ENCODE data around the genes SPARCL1, IBSP, PPM1K and HERC6.

DNA sequence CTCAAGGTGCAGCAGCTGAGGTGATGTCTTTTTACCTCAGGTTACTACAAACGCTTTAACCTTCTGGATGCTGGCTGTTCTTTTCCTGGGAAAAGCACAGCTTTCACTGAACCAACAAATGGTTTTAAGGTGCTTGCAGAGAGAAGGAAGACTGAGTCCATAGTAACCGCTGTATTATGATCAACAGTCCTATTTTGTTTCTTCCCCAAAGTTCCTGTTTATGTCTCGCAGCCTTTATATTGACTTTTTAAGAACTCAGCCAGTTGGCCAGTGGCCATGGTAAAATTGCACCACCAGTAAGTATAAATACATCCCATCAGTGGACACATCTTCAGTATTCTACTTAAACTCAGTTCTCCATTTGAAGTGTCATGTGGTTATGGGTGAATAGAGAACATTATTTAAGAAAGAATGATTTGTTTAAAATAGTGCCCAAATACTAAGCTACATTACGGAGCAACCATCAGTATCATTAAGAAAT is 286.9 kb downstream of the ARHGAP24 start:
- PRO-cap, 5 experiments = no peak in any of the 5 experiments
- RAMPAGE, long total RNA, 2 experiments = no peak in any of the 2 experiments
- RRBS = no CpG with 5 or more reads among the region's 4 CpGs

- PRO-cap, 5 experiments = no peak in any of the 5 experiments
- RAMPAGE, long total RNA, 2 experiments = no peak in any of the 2 experiments
- RRBS = no CpG with 5 or more reads among the region's 6 CpGs
These were observed 303.5 kb downstream of the ARHGAP24 start for GRCh38 chr4:85778150-85779213.

DNA sequence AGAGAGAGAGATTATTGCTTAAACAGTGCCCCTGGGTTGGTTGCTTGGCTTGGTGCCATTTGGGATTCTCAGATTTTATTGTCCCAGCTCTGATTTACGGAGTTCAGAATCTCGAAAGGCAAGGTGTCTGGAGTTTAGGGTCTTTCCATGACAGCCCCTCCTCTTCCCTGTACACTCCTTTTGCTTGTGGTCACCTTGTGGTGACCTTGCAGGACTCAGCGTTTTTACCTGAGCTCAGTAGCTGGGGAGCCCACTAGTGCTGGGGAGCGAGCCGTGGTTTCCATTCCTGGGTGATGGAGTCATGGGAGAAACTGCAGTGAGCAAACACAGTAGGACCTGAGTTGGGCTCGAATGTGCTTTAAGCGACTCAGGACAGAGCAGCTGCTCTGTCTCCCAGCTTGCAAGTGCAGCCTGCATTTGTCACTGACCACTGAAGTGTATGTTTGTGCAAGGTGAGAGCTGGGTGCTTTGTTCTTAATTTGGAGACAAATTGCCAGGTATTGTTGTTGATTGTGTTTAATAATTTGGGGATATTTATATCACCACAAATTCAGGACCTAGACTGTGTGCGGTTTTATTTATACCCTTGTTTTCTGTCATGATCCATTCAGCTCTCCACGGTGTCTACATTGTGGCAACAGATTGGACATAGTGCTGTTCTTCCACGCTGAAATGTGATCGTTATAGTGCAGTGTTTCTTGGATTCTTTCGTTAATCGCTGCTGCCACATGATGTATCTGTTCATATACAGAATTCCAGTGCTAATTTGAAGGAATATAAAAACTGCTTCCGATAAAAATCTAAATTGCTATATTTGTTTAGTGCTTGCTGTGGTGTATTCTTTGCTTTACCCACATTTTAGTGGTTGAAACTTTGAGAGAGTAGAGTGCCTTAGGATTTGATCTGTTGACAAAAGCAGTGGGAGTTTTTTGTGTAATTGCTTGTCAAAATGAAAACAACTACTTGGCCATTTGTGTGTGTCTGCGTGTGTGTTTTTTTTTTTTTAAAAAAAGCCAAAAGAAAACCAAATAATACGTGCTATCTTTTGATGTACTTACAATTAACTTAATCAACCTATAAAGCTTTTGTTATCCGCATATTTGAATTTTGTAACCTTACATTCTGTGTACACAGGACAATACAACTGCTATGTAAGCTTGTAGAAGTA is 353.0 kb downstream of the ARHGAP24 start:
- PRO-cap, 5 experiments = peak in 2 of 5 experiments; most common plus-strand start position 361 of the sequence (in 2); most common minus-strand start position 295 of the sequence (in 1)
- RAMPAGE, long total RNA, 2 experiments = no peak in any of the 2 experiments
- RRBS = no CpG with 5 or more reads among the region's 17 CpGs

- PRO-cap, 5 experiments = no peak in any of the 5 experiments
- RAMPAGE, long total RNA, 2 experiments = no peak in any of the 2 experiments
- RRBS = no CpG with 5 or more reads among the region's 6 CpGs
These were observed 428.7 kb downstream of the MAPK10 start for GRCh38 chr4:85931111-85931563.

DNA sequence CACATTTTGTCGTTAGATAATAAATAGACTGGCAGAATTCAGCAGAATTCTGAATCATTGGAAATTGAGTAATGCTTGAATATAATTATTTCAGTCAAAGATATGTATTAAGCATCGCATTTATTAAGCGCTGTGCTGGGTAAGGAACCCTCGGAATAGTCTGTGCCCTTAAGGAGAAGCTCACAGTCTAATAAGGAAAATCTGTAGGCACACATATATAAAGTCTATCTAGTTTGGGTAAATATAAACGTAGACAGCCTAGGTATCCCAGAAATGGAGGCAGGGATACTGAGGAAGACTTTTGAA is 100.0 kb downstream of the AFF1 start:
- PRO-cap, 5 experiments = no peak in any of the 5 experiments
- RAMPAGE, long total RNA, 2 experiments = no peak in any of the 2 experiments
- RRBS = no CpG with 5 or more reads among the region's 5 CpGs

GRCh38 chr4:87055225-87056186 is 120.7 kb downstream of the AFF1 start:
- PRO-cap, 5 experiments = no peak in any of the 5 experiments
- RAMPAGE, long total RNA, 2 experiments = no peak in any of the 2 experiments
- RRBS = no CpG with 5 or more reads among the region's 3 CpGs

DNA sequence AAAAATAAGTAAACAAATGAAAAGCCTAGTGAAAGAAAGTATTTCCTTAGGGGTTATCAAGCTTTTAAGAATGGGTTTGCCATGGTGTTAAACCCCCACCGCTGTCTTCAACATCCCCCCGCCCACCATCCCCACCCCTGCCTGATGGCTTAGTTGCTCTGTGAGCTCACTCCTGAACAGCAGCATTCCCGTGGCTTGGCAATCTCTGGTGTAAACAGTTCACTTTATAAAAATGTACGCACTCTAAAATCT is 122.9 kb downstream of the AFF1 start:
- PRO-cap, 5 experiments = no peak in any of the 5 experiments
- RAMPAGE, long total RNA, 2 experiments = no peak in any of the 2 experiments
- RRBS = no CpG with 5 or more reads among the region's 4 CpGs

DNA sequence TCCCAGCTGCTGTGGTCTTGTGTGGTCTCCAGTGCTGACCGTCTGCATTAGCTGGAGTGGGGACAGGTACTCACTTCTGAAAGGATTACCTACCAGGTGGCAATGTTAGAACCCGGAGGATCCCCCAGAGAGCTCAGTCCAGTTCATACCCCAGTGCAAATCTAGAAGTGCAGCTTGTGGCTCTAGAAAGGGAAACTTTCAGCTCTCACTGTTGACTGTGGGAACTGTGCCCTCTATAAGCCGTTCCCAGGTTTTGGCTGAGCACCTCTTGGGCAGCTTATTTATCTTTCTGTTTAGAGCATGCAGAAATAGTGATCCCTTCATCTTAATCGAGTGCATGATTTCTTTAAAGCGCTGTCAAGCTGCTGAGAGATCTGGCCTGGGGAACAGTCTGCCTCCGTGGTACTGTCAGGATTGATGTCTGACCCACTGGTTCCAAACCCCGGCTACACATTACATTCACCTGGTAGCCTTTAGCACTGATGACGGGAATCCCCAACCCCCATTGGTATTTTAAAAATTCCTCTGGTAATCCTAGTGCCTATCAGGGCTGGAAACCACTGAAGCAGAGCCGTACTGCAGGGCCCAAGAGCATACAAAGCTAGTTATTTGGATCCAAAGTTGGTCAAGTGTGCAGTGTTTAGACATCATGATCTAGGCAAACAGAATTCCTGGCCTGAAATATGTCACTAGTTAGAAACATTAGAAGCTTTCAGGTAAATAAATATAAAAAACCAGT is 103.3 kb downstream of the KLHL8 start:
- PRO-cap, 5 experiments = no peak in any of the 5 experiments
- RAMPAGE, long total RNA, 2 experiments = no peak in any of the 2 experiments
- RRBS = no CpG with 5 or more reads among the region's 9 CpGs

DNA sequence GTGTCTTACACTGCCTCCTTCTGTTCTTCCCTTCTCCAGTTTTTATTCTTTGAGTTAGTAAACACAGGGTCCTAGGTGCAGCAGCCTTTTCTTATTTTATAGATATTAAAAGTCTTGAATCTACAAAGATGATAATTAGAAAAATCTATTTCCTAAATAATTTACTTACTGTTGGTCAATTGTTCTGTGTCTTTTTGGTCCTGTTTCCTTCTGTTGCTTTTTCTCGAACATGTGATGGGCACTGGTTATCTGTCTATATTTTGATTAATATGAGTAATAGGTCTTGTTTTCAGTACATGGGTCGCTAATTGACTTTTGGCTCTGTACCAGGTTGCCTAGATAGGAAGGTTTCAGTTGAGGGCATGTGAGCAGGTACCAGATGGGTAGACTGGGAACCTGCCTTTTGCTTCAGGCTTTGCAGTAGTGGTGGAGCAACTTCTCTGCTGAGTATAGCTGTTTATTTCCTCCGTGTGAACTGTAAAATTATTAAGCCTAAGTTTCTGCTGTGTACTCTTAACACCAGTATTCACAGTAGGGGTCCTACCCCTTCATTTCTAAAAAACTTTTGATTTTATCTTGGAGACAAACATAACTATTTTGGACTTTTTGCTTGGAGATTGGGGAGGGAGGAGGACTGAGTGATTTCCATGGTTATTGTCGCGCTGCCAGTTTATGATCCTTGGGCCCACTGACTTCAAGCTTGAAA is 1.3 kb downstream of the NUDT9 start:
- PRO-cap, 5 experiments = peak in 1 of 5 experiments; most common plus-strand start position 411 of the sequence (in 1); most common minus-strand start position 262 of the sequence (in 1)
- RAMPAGE, long total RNA, 2 experiments = no peak in any of the 2 experiments
- RRBS = no CpG with 5 or more reads among the region's 5 CpGs

DNA sequence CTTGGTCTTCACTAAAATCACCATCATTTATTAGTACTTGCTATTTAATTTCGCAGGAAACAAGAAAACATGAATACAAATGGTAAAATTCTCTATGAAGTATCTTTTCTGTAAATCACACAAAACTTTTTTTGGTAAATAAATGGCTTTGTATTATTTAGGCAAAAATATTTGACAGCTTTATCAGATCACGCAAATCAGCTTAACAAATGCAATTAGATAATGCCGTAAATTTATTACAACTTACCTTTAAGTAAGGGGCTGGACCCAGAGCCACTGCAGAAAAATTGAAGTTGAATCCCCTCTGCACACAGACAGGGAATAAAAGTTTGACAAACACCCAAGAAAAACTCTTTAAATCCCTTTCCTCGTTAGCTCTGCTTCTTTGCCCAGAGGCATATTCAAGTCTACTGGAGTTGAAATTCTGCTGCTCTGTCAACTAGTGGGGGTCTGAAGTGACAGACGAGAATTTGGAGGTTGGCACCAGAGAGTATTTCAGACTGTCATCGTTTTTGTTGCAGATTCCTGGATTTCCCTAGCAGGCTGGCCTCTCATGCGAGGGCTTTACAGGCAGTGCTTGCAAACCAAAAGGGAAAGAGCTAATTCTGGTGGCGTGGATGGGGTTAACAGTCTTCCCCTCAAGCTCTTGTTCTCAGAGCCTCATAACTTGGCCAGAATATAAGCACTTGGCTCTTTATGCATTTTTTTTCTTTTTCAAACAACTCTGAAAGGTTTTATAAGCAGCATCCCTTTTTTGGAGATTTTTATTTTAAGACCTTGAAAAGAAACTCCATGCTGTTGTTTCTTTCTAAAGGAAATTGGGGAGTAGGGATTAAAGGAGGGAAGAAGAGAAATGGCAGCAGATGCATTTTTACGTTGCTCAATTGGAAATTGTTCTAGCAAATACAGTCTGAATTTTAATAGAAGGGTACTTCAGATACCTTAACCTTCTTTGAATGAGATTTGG is at the start of gene SPARCL1:
Gene SPARCL1 (minus strand): TSS at position 579 of the 967 bp plus-strand sequence.
- PRO-cap, 5 experiments = peak in 2 of 5 experiments; most common minus-strand start position 652 of the sequence (in 1)
- RAMPAGE, long total RNA, 2 experiments = start-site peak on the minus strand in 1 of 2 experiments, centred at position 492 of the sequence, 345 reads per replicate
- RRBS = no CpG with 5 or more reads among the region's 9 CpGs

GRCh38 chr4:87559465-87560027 is 30.4 kb upstream of the SPARCL1 start:
- PRO-cap, 5 experiments = no peak in any of the 5 experiments
- RAMPAGE, long total RNA, 2 experiments = no peak in any of the 2 experiments
- RRBS = no CpG with 5 or more reads among the region's 7 CpGs

- PRO-cap, 5 experiments = no peak in any of the 5 experiments
- RAMPAGE, long total RNA, 2 experiments = no peak in any of the 2 experiments
- RRBS = no CpG with 5 or more reads among the region's 3 CpGs
These were observed at the start of gene IBSP for GRCh38 chr4:87799323-87799817. Gene IBSP, plus strand, starts transcription at chr4:87799554.

GRCh38 chr4:88008679-88009295 is 1.4 kb downstream of the PKD2 start:
- PRO-cap, 5 experiments = no peak in any of the 5 experiments
- RAMPAGE, long total RNA, 2 experiments = no peak in any of the 2 experiments
- RRBS = no CpG with 5 or more reads among the region's 5 CpGs

GRCh38 chr4:88283770-88284842 is at the start of gene PPM1K:
Gene PPM1K, minus strand, starts transcription at chr4:88284561.
- PRO-cap, 5 experiments = peak in 5 of 5 experiments; most common plus-strand start chr4:88284507 (in 3); most common minus-strand start chr4:88284561 (in 5)
- RAMPAGE, long total RNA, 2 experiments = no peak in any of the 2 experiments
- RRBS = 2% methylated on average over 23 of the region's 96 CpGs

- PRO-cap, 5 experiments = no peak in any of the 5 experiments
- RAMPAGE, long total RNA, 2 experiments = no peak in any of the 2 experiments
- RRBS = no CpG with 5 or more reads among the region's 3 CpGs
These were observed 36.3 kb upstream of the PPM1K start for GRCh38 chr4:88320496-88321293.

- PRO-cap, 5 experiments = peak in 5 of 5 experiments; most common plus-strand start chr4:88378852 (in 5)
- RAMPAGE, long total RNA, 2 experiments = no peak in any of the 2 experiments
- RRBS = under 1% methylated on average over 4 of the region's 46 CpGs
These were observed at the start of gene HERC6 for GRCh38 chr4:88378618-88379251. Gene HERC6, plus strand, starts transcription at chr4:88378852.

GRCh38 chr4:88382538-88383195 is 4.0 kb downstream of the HERC6 start:
- PRO-cap, 5 experiments = no peak in any of the 5 experiments
- RAMPAGE, long total RNA, 2 experiments = no peak in any of the 2 experiments
- RRBS = no CpG with 5 or more reads among the region's 2 CpGs

- PRO-cap, 5 experiments = no peak in any of the 5 experiments
- RAMPAGE, long total RNA, 2 experiments = no peak in any of the 2 experiments
- RRBS = no CpG with 5 or more reads among the region's 1 CpG
These were observed 1.6 kb upstream of the HERC5 start for GRCh38 chr4:88455269-88455863.

- PRO-cap, 5 experiments = no peak in any of the 5 experiments
- RAMPAGE, long total RNA, 2 experiments = no peak in any of the 2 experiments
- RRBS = 2% methylated on average over 16 of the region's 27 CpGs
These were observed 662 bp upstream of the HERC3 start for GRCh38 chr4:88591560-88592075.

DNA sequence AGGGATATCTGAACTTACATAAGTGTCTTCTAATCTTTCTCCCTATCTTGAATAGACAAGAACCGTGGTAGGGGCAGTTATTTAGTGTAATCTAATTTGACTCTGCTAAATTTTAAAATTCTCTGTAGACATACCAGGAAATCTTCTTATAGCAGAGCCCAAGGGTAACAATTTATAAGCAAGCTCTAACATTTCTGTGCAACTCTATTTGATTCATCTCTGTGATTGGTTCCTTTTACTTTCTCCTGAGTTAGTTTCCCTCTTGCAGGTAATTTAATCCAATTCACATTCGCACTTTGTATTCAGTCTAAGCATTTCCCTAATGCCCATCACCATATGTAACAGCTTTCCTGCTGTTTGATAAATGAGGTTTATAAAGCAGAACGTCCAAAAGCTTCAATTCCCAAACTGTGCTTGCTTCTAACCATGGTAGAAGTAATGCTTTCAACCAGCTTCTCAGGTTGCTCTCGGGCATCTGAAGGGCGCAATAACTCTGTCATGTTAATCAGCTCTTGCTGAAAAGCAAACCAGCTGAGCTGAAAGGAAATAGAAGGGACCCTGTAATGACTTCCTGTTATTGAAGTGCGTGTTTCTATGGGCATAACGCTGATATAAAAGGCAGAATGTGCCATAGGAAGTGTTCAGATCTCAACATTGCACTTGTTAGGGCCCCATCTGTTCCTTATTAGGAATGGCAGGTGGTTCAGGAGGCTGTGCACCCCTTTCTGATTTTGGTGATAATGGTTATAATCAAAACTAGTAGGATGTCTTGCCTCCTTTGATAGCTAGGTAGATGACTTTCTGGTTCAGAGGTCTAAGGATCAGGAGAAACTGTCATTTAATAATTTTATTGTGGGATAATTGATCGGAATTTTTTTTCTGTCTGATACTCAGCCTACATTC is 21.1 kb downstream of the HERC3 start:
- PRO-cap, 5 experiments = peak in 2 of 5 experiments; most common plus-strand start position 640 of the sequence (in 2); most common minus-strand start position 477 of the sequence (in 1)
- RAMPAGE, long total RNA, 2 experiments = no peak in any of the 2 experiments
- RRBS = no CpG with 5 or more reads among the region's 8 CpGs

Data from liver (tissue), 9 donors.